Metastatic Lung Carcinoma in the Adrenal Gland (tissue), 1 donor: ENCODE results near the gene CFAP36.

- PRO-cap: no peak
Measured at GRCh38 chr2:54648841-54649244, 74.6 kb upstream of the EML6 start.

DNA sequence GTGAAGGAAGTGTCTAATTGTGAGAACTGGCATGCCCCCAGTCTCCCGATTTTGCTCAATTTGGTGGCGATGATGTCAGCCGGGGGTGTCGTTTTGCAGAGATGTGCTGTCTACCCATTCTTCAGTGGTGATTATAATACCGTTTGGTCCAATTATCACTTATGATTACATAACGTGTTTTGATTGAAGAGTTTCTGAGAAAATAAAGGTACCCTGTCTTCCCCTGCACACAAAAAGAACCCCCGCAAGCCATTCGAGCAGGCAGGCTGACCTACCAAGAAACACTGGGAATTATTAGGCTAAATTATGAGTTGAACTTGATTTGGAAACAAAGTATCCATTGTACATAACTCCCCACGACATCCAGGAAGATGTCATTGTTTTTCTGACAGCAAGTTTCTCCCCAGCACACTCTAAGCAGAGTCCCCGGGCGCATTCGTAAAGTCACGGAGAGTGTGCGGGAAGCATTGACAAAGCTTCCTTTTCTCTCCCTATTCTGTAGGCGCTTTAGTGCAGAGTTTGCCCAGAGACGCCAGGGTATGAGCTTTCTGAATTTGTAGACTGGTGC lies 102.9 kb downstream of the RTN4 start:
- PRO-cap: no peak

DNA sequence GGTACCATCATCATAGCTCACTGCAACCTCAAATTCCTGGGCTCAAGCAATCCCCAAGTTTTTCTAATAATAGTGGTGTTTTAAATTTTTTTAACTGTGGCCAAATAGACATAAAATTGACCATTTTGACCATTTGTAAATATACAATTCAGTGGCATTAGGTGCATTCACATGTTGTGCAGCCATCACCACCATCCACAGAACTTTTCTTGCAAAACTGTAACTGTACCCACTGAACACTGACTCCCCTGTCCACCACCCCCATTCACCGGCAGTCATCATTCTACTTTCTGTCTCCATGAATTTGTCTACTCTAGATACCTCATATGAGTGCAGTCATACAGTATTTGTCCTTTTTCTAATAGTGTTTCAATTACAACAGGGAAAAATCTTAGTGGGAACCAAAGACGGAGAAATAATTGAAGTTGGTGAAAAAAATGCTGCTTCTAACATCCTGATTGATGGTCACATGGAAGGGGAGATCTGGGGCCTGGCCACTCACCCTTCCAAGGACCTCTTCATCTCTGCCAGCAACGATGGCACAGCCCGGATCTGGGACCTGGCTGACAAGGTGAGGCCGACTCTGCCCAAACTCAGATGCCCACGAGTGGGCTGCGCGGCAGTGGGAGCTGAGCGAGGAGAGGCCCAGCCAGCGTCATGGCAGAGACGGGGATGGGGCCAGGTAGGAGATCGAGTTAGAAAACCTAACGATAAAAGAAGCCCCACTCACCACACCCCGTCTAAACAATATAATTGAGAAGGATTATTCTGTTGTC lies 87.9 kb downstream of the RTN4 start:
- PRO-cap: no peak

DNA sequence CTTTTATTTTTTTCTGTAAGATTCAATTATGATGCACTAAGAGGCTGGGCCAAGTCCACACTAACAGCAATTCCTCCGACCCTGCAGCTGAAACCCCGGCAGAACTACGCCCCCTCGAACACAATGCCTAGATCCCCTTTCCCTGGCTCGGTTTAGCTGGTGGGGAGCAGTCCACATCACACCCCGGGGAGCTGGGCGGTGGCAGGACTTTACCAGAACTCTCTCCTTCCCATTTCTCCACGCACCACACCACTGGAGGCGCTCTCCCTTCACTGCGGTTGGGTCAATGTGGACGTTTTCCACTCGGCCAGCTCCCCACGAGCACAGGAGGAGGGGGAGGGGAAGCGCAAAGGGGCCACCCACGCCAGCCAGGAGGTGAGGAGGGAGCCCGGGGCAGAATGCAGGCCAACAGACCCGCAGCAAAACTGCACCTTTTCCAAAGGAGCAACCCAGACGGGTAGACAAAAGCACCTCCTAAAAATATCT lies 1.3 kb downstream of the RTN4 start:
- PRO-cap: bidirectional peak, plus-strand start at position 371 of the sequence, minus-strand start at position 238 of the sequence

DNA sequence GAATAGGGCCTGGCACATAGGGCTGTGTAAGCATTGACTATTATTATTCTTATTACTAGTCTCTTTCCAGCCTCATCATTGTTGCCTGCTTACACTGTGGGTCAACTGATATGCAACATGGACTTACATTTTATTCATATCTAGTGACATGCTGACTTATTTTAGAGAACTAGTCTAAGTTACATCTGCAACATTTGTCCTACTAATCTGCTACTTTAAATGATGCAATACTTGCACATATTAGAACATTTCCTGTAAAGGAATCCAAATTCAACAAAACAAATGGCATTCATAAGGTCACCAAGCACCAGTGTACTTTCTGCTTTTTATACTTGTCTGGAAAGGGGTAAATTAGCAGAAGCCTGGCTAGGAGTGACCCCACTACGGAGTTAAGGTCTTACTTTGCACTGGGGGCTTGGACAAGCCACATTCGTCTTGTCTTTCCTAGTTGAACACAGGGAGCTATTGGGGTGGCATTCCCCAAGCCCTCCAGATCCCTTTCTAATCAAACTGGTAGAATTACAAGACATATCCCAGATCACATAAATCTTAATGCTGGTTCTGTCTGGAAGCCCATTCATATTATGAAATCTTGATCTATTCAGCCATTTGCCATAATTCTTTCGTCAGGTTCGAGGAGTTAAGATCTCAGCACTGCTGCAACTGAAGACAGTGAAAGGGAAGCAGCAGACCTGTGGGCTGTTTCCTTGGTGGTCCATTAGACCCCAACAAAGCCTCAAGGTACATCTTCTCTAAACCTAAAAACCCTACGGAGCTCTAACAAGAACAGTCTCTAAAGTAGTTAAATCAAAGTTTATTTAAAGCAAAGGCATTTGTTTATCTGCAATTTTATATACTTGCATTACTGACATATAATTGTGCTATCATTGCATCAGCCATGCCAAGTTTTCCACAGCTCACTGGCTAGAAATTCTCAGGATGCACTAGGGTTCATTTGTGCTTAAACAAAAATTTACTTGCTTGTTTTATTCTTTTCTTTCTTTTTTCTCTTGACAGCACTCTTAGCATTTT lies 49.9 kb upstream of the RTN4 start:
- PRO-cap: no peak

- PRO-cap: no peak
Measured at GRCh38 chr2:55227837-55228618, 4.1 kb downstream of the CLHC1 start.

- PRO-cap: no peak
Measured at GRCh38 chr2:55232943-55233747, 657 bp downstream of the RPS27A start.

DNA sequence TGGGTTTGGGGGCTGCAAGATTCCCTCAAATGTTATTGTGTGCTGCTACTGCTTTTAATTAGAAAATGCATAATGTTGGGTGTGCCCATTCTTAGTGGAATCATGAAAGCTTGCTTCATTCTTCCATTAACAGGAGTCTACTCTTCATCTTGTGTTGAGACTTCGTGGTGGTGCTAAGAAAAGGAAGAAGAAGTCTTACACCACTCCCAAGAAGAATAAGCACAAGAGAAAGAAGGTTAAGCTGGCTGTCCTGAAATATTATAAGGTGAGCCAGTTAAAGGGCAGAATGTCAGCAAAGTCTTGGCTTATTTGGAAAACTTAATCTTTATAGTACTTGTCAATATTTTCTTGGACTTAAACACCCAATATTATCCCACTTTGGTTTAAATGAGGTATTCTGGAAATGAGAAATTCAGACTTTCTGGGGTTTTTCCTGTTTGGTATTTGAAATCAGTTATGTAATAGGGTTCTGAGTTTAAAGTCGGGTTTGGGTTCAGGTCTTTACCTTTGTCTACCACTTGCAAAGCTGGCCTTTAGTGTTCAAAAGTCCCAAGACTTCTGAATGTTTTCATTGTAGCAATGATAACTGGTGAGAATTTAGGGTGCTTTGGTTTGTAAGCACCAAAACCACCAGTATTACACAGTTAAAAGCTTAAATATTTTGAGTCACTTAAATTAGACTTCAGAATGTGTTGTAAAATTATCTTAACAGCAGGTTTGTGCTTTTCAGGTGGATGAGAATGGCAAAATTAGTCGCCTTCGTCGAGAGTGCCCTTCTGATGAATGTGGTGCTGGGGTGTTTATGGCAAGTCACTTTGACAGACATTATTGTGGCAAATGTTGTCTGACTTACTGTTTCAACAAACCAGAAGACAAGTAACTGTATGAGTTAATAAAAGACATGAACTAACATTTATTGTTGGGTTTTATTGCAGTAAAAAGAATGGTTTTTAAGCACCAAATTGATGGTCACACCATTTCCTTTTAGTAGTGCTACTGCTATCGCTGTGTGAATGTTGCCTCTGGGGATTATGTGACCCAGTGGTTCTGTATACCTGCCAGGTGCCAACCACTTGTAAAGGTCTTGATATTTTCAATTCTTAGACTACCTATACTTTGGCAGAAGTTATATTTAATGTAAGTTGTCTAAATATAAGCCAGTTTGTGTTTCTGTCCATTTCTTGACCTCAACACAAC lies 2.6 kb downstream of the RPS27A start:
- PRO-cap: no peak

- PRO-cap: bidirectional peak, plus-strand start at chr2:55519674, minus-strand start at chr2:55519418
Measured at GRCh38 chr2:55519522-55519894, at the start of gene CFAP36. CFAP36 (plus strand) TSS chr2:55519718.

DNA sequence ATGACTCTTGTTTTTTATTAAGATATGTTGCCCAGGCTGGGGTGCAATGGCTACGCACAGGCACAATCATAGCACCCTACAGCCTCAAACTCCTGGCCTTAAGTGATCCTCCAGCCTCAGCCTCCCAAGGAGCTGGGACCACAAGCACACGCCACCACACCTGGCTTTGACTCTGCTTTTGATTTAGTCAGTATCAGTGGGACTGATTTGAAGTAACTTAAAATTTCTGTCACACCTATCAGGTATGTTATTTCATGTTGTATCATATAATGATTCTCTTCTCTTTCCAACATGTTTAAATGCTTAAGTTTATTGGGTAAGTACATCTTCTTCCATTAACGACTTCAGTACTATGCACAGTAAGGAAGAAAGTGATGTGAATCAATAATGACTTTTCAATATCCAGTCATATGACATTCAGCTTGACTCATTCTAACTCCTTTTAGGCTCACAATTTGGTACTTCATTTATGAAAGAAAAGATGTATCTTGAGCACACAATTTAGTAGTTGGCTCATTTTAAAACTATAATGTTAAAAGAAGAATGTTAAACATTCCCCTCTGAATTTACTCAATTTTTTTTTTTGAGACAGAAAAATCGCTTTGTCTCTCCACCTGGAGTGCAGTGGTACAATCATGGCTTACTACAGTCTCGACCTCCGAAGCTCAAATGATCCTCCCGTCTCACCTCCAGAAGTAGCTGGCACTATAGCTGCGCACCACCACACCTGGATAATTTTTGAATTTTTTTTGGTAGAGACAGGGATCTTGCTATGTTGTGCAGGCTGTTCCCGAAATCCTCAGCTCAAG lies 6.1 kb downstream of the PPP4R3B start:
- PRO-cap: no peak

DNA sequence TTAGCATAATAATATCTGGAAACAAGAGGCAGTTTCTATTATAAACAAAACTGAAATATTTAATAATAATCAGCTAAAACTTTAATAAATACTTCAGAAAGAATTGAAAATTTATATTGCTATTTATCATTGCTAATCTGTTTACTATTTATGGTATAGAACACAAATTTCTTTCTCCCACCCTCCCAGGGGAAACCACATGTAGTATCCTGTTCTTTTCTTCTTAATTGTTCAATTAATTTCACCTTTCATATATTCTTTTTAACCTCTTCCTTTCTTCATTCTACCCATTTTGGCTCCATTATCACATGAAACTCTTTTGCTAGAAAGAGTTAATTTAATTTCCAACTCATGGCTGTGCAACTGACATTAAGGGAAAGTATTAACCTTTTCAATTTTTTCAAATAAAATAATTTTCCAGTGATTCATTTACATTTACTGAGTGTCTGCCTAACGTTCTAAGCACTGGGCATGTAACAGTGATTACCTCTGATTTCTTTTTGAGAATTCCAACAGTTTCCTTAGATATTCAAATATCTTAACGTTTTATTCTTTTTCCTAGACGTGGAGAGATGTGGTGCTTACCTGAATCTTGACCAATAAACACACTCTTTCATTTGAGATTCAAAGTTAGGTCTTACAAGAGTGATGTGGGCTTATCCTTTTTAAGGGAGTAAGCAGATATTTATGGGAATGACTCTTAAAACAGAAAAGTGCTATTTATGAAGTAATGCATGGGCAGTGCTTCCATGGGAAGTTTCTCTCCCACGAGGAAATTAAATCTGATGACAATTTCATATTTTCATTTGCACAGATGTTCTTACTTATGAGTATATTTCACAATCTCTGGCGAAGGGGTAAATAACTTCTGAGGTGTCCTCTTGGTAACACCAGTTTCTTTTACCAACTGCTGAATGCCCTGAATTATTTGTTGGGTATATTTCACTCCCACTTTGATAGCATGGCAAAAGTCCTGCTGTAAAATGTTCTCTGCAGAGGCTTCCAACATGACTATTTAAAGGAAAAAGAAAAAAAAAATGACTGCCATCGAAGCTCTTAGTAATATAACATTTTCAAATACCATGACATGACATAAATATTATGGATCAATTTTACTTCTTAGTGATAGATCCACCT lies 21.2 kb downstream of the PNPT1 start:
- PRO-cap: no peak

DNA sequence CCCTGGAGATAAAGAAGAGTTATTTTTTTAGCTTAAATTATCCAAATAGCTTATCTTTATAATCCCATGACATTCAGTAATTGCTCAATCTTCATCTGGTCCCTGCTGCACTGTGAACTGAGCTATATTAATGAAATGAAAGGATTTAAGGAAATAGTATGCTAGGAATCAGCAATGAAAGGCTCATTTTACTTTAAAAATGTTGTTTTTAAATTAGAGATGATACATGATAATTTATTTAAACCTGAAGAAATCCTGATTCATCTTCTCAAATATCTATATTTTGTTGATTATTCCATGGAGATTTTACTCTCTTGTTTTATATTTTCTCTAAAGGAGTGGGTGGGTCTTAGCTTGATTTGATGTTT lies 25.1 kb upstream of the EFEMP1 start:
- PRO-cap: no peak

DNA sequence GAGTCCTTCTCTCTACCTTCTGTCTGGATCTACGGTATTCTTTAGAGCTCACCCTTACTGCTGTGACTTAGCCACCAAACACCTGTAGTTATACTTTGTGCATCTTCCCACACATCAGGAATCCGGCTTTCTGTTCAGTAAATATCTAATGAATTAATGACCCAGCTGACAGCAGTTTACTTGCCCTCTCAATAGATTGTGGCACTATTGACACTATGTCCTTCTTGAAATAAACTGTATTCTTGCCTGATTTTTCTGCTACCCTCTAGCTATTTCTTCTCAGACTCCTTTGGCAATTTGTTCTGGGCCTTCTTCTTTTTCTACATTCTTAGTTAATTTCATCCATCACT lies 124.0 kb upstream of the FANCL start:
- PRO-cap: no peak

DNA sequence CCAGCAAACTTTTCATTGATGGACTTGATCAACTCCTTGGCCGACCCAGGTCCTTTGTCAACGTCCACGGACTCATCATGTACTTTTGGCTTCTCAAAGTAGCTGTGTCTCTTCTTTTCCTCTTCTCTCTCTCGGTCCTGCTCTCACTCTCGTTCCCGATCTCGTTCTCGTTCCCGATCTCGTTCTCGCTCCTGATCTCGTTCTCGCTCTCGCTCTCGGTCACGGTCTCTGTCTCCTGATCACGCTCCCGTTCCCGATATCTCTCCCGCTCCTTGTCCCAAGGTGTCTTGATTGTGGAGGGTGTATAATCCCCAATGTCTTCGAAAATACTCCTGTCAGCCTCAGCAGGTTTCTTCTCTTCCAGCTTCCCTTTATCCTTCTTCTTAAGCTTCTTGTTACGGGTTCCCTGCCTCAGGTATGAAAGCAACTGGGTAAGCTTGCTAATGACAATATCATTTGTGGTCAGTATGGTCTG lies 219.6 kb upstream of the FANCL start:
- PRO-cap: no peak

DNA sequence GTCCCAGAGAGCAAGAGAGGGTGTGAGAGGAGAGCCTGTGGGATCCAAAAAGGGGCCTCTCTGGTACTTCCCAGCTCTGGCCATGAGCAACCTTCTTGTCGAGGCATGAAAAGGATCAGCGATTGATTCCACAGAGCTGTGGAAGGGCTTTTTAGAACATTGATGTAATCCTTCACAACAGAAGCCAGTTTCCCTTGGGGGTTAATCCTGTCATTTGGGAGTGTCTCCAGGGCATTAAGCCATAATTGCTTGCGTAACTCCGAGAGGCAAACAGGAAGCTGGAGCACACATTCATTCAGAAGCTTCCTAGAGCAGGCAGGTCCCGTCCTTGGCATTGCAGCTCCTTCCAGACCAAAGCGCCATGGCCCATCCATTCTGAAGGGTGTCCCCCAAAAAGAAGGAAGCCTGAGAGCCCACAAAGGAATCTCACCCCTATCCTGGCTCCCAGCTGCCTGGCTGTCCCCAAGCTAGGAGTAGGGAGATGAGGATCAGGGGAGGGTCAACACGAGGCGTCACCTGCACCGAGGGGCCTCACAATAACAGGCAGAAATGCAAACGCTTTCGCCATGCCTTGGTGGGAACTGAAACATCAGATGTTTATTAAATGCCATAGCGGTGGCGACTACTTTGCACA lies 339.5 kb downstream of the BCL11A start:
- PRO-cap: no peak

GRCh38 chr2:60391080-60391745 lies 162.2 kb downstream of the BCL11A start:
- PRO-cap: no peak

DNA sequence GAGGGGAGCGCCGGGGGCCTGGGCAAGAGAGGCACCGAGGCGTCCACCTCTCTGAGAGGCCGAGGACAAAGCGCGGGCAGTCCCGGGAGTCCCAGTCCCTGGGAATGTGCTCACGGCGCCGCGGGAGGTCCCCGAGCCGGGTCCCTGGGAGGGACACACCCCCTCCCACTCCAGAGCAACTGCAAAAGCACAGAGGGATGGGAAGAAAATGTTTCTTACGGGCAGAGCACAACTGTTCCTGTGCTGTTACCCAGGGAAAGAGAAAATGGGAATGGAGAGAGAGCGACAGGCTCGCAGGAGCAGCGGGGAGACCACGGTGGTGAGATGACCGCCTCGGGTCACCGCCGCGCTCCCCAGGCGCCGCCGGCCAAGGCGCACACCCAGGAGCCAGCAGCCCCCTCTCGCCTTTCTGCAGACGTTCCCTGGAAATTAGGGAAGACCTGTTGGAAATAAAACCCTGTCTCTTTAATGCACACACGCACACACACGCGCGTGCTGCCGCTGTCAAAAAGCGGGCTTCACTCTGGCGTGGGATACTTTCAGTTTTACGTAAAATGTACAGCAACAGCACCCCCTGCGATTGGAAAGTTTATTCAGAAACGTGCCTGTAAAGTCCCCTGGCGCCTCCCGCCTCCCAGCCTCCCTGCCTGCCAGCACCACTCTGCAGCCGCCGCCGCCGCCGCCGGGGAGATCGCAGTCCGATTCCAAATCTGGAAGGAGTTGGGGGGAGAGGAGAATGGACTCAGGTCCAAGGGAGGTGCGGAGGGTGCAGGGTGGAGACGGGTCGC lies 1.4 kb upstream of the BCL11A start:
- PRO-cap: no peak

DNA sequence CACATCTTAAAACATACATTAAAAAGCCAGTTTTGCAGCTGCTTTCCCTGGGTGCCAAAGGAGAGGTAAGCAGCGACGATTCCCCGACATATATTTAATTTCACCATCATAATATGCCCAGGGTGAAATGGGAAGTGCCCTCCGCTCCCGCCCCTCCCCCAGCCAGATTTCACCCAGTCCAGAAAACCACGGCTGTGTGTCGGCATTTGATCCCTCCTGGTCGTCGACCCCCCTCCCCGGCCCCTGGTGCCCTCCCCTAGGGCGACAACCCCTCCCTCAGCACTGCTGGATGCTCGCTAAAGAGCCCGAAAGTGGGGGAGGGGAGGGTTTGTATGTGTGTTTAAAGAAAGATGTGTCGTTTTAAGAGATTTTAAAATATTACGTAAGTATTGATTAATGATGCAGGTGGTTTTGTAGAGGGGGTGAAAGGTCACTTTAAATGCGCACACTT lies 3.2 kb upstream of the BCL11A start:
- PRO-cap: no peak

DNA sequence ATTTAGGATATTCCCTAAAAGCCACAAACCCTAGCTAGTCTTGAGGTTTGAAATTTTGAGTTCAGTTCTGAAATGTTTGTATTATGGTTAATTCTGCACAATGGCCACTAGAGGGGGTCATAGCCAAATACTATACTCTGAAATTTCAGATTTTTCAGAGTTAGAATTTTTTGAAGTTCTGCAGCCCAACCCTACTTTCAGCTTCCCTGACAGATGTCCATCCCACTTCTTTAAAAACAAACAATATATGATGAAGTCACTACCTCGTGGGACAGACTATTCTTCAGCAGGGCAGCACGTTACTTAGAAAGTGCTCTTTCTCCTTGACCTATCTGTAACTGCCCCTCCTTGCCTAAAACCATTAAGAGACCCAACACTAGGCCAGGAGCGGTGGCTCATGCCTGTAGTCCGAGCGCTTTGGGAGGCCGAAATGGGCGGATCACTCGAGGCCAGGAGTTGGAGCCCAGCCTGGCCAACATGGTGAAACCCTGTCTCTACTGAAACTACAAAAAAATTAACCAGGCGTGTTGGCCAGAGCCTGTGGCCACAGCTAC lies 48.2 kb upstream of the PAPOLG start:
- PRO-cap: no peak

- PRO-cap: no peak
Measured at GRCh38 chr2:60806666-60807463, 50.8 kb downstream of the PAPOLG start.